Esophagus muscularis mucosa (tissue), 4 donors: Measurements from ENCODE around the genes ZNF440, WDR83 and JUNB.

GRCh38 chr19:11201823-11203022 is 4.9 kb upstream of the KANK2 start:
- PRO-cap, result no peak
- RAMPAGE, long total RNA, 4 experiments, result no peak in any of the 4 experiments

DNA sequence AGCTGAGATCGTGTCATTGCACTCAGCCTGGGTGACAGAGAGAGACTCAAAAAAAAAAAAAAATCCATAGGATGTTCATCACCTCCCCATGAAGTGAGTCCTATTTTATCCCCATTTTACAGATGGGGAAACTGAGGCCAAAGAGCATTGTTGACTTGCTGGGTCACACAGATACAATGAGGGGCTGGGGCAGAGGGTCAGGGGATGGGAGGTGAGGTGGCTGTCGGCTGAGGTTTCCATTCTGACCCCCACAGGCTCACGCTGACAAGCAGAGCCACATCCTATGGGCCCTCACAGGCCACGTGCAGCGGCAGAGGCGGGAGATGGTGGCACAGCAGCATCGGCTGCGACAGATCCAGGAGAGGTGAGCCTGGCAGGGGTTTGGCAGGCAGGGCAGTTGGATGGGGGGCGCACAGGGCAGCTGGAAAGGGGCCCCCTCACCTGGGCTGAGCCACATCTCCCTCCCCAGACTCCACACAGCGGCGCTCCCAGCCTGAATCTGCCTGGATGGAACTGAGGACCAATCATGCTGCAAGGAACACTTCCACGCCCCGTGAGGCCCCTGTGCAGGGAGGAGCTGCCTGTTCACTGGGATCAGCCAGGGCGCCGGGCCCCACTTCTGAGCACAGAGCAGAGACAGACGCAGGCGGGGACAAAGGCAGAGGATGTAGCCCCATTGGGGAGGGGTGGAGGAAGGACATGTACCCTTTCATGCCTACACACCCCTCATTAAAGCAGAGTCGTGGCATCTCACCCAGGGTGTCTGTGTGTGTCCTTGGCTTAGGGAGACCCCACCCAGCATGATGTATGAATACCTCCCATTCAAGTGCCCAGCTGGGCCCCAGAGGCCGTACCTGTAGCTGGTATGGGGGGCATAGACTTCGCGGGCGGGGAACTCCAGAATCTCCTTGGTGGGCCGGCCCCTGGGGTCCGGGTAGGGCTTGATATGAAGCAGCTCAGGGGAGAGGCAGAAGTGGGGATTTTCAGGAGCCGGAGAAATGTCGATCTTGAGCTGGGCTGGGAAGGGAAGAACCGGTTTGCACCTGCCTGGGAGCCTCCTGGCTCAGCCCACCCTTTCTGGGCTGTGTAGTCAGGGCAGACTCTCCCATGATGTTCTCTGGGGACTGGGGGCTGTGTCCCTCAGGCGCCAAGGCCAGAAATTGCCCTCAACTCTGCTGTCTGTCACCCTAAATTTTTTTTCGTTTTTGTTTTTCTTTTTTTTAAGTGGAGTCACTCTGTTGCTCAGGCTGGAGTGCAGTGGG is 2.2 kb downstream of the ANGPTL8 start:
- PRO-cap, result no peak
- RAMPAGE, long total RNA, 4 experiments, result no peak in any of the 4 experiments

DNA sequence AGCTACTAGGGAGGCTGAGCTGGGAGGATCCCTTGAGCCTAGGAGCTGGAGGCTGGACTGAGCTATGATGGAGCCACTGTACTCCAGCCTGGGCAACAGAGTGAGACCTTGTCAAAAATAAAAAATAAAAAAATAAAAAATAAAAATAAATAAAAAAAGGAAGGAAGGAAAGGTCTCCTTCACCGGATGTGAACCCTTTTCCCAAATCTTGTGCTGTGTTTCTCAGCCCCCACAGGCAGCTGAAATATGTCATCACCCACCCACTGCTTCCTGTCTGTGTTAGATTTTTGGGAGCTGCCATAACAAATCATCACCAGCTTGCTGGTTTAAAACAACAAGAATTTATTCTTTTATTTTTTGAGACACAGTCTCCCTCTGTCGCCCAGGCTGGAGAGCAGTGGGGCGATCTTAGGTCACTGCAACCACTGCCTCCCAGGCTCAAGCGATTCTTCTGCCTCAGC is 9.5 kb upstream of the TSPAN16 start:
- PRO-cap, result no peak
- RAMPAGE, long total RNA, 4 experiments, result no peak in any of the 4 experiments

GRCh38 chr19:11425746-11426192 is 6.7 kb upstream of the RGL3 start:
- PRO-cap, result no peak
- RAMPAGE, long total RNA, 4 experiments, result no peak in any of the 4 experiments

DNA sequence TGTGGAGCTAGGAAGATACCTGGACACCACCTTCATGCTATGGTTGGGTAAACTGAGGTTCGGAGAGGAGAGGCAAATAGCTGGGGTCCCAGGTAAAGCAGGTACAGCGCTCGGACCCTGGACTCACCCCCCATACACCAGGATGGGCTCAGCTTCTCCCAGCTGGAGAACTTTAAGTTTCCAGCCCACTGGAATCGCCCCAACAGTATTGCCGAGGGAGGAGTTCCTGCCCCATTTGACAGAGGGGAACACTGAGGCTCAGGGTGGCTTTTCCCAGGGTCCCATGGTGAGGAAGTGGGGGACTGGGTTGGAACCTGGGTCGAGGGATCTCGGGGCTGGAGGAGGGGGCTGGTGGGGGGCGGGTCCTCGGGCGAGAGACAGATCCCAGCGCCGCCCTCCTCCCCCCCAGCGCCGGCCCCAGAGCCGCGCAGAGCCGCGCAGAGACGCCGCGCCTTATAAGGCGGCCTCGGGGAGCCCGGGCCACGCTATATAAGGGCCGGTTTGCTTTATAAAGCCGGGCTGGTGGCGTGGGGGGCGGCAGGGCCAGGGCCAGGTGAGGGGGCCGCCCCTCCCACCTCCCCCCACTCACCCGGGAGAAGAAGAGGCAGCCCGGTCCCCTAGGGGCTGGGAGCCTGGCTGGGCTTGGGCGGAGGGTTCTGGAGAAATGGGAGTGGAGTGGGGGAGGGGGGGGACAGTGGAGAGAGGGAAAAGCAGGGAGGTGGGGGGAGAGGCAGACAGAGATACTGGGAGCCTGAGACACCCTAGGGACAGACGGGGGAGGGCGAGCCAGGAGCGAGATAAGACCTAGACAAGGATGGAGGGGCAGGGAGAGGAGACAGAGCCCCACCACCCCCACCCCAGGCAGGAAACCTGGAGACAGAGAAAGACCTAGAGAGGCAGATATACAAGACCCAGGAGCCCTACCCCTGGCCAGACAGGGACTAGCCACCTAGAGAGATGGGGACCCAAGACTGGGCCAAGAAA is 1.1 kb downstream of the CNN1 start:
- PRO-cap, result bidirectional peak, plus-strand start at position 517 of the sequence, minus-strand start at position 296 of the sequence; bidirectional peak, plus-strand start at position 737 of the sequence, minus-strand start at position 658 of the sequence
- RAMPAGE, long total RNA, 4 experiments, result start-site peak on the plus strand in 3 of 4 experiments, centred at positions 481 to 492 of the sequence, 3,856 to 5,649 reads per replicate

DNA sequence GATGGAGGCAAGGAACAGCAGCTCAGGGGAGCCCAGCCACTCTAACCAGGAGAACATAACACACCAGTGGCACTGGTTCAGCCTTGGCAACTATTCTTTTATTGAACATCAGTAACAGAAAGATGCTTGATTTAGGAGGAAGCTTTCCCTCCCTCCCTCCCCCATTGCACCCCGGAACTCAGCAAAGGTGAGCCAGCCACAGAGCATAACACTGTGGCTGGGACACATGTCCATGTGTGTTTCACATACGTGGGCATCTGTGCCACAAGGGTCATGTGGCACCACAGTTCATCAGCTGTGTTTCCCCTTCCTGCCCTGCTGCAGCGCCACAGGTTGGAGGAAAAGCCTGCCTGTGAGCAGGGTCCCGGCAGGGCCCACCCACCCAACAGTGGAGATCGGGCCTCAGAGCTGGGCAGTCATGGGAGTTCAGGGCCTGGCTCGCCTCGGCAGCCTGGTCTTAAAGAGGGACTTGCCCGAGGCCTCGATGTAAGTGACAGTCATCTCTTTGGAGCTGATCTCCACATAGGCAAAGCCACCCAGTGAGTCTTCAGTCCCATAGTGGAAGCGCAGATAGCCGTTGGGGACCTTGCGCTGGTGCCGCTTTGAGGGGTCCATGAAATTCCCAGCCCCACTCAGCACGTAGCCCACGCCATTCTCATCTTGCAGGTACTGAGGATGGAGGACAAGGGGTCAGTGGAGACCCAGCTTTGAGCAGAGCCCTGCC is 2.7 kb downstream of the ACP5 start:
- PRO-cap, result no peak
- RAMPAGE, long total RNA, 4 experiments, result no peak in any of the 4 experiments

DNA sequence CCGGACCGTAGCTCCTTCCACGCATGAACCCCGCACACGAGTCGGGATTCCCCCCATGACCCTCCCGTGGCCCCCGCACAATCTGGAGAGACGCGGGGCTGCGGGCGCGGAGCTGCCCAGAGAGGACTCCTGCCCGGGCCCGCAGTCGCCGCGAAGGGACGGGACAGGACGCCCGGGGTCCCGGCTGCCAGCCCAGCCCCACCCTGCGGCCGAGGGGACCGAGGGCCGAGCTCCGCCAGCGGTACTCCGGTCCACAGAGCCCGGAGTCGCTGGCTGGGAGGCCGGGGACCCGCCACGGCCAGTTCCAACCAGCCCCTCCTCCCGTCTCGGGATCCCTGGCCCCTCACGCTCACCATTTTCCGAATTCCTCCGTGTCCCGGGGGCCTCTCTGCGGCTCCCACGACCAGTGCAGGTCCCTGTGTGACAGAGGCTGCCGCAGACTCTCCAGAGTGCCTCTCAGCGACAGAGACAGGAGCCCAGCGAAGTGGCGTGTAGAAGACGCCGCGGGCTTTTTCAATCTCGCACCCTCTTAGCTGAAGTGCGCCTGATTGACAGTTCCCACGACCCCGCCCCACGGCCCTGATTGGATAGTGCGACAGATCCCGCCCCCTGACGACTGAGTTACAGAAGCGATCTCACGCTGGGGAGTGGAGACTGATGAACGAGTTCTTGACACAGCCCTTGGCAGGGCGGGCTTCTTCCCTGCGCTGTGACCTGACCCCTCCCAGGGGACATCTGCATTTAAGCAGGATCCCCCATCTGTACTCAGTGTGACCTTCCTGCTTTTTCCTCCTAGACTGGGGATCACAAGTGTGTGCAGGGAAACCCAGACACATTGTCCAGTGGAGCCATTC is 44.1 kb downstream of the ZNF823 start:
- PRO-cap, result bidirectional peak, plus-strand start at position 664 of the sequence, minus-strand start at position 486 of the sequence
- RAMPAGE, long total RNA, 4 experiments, result no peak in any of the 4 experiments

GRCh38 chr19:11797354-11797995 is 848 bp upstream of the ZNF491 start:
- PRO-cap, result no peak
- RAMPAGE, long total RNA, 4 experiments, result no peak in any of the 4 experiments

DNA sequence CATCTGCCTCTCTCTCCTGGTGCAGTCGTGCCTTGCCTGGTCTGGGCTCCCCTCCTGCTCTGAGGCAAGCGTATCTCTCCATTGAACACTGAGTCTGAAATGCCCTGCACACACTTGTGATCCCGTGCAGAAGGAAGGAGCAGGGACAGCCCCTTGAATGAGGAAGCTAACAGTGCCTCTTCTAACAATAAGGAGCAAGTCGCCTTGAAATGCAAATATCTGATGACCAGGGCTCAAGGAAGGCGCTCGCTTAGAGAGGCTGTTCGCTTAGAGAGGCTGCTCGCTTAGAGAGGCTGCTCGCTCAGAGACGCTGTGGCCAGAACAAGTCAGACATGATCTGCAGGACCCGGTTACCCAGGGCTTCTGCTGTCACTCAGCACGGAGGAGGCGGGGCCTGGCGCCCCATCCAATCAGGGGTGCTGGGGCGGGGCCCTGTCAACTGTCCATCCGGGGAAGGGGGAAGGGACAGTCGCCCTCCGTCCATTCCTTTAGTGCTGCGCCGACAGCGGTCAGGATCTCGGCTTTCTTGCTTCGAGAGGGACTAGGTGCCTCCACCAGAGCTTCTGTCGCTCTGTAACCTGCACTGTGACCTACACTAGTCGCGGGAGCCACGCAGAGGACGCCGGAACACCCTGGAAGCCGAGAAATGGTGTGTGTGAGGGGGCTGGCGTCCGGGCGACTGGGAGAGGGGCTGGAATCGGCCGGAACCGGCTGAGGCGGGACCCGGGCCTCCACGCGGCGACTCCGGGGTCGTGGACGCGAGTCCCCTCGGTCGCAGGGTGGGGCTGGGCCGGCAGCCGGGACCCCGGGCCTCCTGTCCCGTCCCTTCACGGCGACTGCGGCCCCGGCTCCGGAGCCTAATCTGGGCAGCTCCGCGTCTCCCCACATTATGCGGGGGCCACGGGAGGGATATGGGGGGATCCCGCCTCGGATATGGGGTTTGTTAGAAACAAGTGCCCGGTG is at the start of gene ZNF440:
Gene ZNF440, plus strand, starts transcription at position 472 of the 963 bp plus-strand sequence.
- PRO-cap, result unidirectional peak, minus-strand start at position 90 of the sequence; bidirectional peak, plus-strand start at position 491 of the sequence, minus-strand start at position 323 of the sequence
- RAMPAGE, long total RNA, 4 experiments, result start-site peak on the plus strand in 4 of 4 experiments, centred at positions 467 to 480 of the sequence, 33 to 149 reads per replicate

DNA sequence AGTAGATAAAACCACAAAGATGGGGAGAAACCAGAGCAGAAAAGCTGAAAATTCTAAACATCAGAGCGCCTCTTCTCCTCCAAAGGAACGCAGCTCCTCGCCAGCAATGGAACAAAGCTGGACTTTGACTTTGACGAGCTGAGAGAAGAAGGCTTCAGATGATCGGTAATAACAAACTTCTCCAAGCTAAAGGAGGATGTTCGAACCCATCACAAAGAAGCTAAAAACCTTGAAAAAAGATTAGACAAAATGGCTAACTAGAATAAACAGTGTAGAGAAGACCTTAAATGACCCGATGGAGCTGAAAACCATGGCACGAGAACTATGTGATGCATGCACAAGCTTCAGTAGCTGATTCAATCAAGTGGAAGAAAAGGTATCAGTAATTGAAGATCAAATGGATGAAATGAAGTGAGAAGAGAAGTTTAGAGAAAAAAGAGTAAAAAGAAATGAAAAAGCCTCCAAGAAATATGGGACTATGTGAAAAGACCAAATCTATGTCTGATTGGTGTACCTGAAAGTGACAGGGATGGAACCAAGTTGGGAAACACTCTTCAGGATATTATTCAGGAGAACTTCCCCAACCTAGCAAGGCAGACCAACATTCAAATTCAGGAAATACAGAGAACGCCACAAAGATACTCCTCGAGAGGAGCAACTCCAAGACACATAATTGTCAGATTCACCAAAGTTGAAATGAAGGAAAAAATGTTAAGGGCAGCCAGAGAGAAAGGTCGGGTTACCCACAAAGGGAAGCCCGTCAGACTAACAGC is 18.0 kb upstream of the ZNF700 start:
- PRO-cap, result no peak
- RAMPAGE, long total RNA, 4 experiments, result no peak in any of the 4 experiments

- PRO-cap, result no peak
- RAMPAGE, long total RNA, 4 experiments, result no peak in any of the 4 experiments
Measured at GRCh38 chr19:11925765-11926094, 823 bp downstream of the ZNF700 start.

GRCh38 chr19:12524292-12524912 is 26.9 kb downstream of the ZNF564 start:
- PRO-cap, result no peak
- RAMPAGE, long total RNA, 4 experiments, result no peak in any of the 4 experiments

DNA sequence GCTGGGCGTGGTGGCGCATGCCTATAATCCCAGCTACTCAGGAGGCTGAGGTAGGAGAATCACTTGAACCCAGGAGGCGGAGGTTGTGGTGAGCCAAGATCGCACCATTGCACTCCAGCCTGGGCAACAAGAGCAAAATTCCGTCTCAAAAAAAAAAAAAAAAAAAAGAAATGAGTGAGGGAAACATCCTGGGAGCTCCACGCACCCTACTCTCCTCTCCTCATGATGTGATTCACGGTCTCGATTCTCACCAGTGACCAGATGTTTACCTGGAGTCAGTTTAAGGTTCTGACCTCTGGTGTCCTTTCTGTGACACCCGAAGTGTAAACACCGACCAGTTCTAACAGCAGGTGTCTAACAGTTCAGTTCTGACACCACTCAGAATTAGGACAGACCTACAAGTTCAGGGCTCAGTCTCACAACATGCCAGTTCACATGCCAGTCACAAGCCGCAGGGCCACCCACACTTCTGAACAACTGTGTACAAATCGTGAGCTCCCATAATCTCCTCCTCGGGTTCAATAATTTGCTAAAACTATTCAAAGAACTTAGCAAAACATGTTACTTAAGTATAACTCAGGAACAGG is 6.1 kb downstream of the ZNF564 start:
- PRO-cap, result no peak
- RAMPAGE, long total RNA, 4 experiments, result no peak in any of the 4 experiments

DNA sequence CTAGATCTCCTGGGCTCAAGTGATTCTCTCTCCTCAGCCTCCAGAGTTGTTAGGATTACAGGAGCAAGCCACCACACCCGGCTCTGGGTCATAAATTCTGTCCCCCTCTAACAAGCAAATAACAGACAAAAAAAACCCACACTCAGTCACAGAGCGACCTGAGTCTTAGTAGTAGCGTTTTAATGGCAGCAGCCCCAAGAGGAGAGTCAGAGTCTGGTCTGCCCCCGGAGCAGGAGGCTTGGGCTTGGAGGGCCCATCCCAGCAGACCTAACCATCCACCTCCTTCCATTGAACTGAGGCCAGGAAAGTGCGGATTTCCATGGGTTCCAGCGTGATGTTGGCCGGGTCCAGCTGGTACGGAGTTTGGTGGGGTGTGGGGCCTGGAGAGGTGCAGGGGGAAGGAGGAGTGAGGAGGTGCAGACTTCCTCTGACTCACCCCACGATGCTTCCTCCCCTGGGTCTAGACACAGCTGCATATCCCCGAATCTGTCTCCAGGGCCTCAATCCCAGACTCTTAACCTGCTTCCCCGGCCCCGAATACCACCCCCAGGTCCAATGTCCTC is 20.1 kb downstream of the MAN2B1 start:
- PRO-cap, result no peak
- RAMPAGE, long total RNA, 4 experiments, result no peak in any of the 4 experiments

- PRO-cap, result bidirectional peak, plus-strand start at chr19:12666838, minus-strand start at chr19:12666742
- RAMPAGE, long total RNA, 4 experiments, result start-site peak on the plus strand in 3 of 4 experiments, at chr19:12666802-12666844 at its widest, 40 to 61 reads per replicate; start-site peak on the minus strand in 4 of 4 experiments, at chr19:12666699-12666745 at its widest, 48 to 172 reads per replicate
Measured at GRCh38 chr19:12666607-12667460, at the start of gene WDR83. WDR83 (plus strand) TSS chr19:12666807.

GRCh38 chr19:12681033-12681701 is 513 bp downstream of the DHPS start:
- PRO-cap, result bidirectional peak, plus-strand start at chr19:12681325, minus-strand start at chr19:12681200
- RAMPAGE, long total RNA, 4 experiments, result no peak in any of the 4 experiments

- PRO-cap, result no peak
- RAMPAGE, long total RNA, 4 experiments, result no peak in any of the 4 experiments
Measured at GRCh38 chr19:12699350-12700003, 3.0 kb upstream of the FBXW9 start.

GRCh38 chr19:12757466-12758163 is 6.0 kb downstream of the BEST2 start:
- PRO-cap, result no peak
- RAMPAGE, long total RNA, 4 experiments, result no peak in any of the 4 experiments

GRCh38 chr19:12779010-12779904 is 3.9 kb upstream of the HOOK2 start:
- PRO-cap, result unidirectional peak, minus-strand start at chr19:12779382; unidirectional peak, minus-strand start at chr19:12779408; bidirectional peak, plus-strand start at chr19:12779854, minus-strand start at chr19:12779731
- RAMPAGE, long total RNA, 4 experiments, result no peak in any of the 4 experiments

- PRO-cap, result bidirectional peak, plus-strand start at chr19:12791486, minus-strand start at chr19:12791343
- RAMPAGE, long total RNA, 4 experiments, result start-site peak on the plus strand in 3 of 4 experiments, at chr19:12791473-12791515 at its widest, 91 to 495 reads per replicate
Measured at GRCh38 chr19:12791165-12791581, at the start of gene JUNB. JUNB (plus strand) TSS chr19:12791486.